Duodenum (tissue), 1 donor: Measurements from ENCODE around the gene ADAT2.

GRCh38 chr6:143107382-143107797 is 46.7 kb downstream of the AIG1 start:
- PRO-cap = no peak

DNA sequence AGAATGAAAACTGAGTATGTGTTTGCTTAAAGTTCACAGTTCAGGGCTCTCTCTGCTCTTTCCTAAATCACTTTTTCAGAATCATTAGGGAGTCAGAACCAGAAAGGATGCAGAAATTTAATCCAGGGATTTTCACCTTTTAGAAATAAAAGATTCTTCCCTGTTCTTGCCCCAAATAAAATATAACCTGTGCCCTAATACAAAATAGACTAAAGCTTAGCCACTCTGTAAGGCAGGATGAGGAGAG is 17.7 kb downstream of the ADAT2 start:
- PRO-cap = no peak

DNA sequence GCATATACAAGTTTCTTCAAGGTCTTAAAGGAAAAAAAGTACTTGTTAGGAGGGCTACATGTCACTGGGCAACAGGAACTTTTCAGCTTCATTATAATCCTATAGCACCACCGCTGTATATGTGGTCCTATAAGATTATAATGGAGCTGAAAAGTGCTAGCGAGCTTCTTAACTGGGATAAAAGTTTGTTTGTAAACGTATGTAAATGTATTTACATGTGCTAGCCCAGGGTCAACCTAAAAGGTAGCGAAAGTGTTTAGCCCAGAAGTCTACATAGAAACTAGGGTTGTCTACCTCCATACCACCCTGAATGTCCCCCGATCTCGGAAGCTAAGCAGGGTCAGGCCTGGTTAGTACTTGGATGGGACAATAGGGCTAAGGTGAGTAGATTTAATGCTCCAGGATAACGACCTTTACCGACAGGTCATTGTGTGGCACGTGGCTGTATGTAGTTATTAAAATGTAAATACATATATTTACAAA is 933 bp downstream of the ADAT2 start:
- PRO-cap = no peak

- PRO-cap = bidirectional peak, plus-strand start at chr6:143450915, minus-strand start at chr6:143450671
Observed at GRCh38 chr6:143450004-143451022, at the start of gene ADAT2. TSS of gene ADAT2 (minus strand) at chr6:143450695.

DNA sequence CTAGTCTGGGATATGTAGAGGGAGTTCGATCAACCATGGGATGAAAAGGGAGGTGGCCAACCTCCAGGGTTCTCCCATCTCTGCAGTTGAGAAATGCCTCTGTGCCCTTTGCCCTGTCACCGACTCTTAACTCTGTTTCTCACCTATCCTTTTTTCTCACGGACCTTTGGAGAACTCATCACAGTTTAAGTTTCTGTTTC is 498 bp downstream of the PEX3 start:
- PRO-cap = no peak

DNA sequence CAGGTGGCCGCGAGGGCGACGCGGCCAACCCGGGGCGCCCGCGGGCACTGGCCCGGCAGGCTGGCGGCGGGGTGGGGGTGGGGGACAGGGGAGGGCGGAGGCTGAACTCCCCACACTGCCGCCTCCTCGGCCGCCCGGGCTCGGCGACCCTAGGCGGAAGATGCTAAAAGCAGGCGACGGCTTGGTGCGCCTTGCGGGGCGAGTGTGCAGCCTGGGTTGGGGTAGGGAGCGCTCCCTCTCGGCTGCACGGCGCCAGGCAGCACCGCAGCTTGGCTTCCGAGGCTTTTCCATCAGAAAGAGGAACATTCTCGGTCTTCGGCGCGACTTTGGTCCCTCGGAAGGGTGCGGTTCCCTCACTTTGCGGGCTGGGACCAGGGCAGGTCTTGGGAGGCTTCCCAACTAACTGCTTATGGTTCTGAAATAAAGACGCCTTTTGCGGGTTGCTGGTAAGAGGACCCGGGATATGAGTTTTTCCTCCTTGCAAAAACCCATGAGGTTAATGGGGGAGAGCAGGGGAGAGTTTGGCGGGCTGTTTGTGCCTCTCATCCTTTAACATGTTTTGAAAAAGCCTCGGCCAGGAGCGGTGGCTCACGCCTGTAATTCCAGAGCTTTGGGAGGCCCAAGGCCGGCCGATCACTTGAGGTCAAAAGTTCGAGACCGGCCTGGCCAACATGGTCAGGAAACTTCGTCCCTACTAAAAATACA is 25.9 kb upstream of the FUCA2 start:
- PRO-cap = bidirectional peak, plus-strand start at position 212 of the sequence, minus-strand start at position 49 of the sequence; unidirectional peak, minus-strand start at position 289 of the sequence

GRCh38 chr6:143568896-143569585 is 57.5 kb upstream of the FUCA2 start:
- PRO-cap = no peak

DNA sequence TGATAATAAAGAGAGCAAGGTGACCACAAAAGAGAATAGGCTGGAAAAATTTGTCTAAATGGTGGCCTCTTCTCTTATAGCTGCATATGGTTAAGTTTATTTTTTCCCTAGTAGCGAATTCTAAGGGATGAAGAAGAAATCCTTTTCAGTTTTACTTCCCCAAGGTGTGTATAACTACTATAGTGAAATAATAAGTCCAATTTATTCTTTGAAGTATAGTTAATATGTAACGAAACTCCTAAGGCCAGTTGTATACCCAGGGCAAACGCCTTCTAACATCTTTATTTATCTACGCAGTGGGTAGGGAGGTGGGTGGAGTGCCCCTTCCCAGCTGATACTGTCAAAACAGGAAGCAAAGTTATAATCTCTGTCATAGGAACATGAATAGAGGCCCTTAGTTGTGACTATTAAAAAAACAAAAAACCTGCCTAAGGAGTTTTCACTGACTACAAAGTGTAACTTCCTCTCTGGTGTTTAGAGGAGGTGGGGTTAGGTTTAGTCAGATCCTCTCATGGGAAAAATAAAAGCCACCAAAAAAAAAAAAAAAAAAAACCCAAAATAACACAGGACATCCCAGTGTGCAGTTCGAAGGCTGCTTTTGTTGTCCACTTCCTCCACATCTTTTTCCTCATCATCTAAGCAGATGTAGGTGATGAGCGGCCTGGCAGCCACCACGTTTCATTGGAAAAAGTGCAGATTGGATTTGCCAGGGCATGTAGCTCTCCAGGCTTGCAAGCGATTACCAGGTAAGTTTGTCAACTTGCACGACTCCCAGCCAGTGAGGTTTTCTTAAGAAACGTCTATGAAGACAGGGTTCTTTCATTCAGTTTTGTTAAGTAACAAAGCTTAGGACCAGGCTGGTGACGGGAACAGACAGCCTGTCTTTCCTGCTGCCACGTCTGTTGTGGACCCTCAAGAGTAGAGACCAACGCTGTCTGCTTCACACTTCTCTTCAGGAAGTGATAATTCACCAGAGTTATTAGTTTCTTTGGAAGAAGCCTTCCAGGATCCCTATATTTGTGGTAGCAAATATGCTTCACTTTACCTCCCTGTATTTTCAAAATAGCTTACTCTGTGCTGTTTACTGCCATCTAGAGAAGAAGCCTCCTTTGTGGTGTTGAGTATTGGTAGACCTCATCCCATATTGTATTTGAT is 58.8 kb downstream of the UTRN start:
- PRO-cap = unidirectional peak, plus-strand start at position 642 of the sequence

- PRO-cap = no peak
Observed at GRCh38 chr6:144344736-144345315, 59.7 kb downstream of the UTRN start.

DNA sequence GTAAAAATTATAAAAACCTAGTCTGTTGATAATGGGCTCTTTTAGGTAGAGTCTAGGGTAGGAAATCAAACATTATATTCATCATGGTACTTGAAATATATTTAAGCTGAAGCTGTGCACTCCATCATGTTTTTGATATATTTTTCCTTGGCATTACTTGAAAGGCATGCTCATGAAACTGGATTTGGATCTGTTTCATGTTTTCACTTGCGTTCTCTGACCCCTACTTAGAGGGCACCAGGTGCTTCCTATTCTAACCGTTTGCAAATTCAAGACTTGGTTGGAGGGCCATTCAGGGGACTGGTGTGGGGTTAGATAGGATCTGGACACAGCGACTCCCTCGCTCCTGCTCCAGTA is 64.4 kb downstream of the UTRN start:
- PRO-cap = no peak

DNA sequence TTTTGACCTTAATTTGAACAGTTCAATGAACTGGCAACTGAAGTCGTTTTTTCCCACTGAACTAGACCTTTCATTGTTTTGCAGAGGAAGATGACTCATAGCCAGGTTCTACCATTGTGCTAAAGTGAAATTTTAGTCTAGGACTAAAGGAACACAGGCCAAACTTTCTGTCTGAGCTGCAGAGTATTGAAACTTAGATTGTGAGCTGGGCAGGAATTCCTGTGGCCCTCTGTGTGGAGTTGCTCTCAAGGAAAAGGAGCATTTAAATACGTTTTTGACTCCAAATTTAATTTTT is 64.7 kb downstream of the UTRN start:
- PRO-cap = no peak

DNA sequence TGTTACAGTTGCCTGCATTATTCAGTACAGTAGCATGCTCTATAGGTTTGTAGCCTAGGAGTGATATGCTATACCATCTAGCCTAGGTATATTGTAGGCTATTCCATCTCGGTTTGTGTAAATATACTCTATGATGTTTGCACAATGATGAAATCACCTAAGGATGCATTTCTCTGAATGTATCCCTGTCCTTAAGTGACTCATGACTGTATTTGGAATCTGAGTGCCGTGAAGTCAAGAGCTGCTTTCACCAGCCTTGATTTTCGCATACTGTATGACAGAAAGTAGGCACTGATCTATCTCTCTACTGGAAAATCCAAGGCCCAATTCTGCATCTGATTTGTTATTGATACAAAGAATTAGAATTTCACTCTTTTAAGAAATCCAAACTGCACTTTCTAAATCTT is 129.9 kb downstream of the UTRN start:
- PRO-cap = no peak

DNA sequence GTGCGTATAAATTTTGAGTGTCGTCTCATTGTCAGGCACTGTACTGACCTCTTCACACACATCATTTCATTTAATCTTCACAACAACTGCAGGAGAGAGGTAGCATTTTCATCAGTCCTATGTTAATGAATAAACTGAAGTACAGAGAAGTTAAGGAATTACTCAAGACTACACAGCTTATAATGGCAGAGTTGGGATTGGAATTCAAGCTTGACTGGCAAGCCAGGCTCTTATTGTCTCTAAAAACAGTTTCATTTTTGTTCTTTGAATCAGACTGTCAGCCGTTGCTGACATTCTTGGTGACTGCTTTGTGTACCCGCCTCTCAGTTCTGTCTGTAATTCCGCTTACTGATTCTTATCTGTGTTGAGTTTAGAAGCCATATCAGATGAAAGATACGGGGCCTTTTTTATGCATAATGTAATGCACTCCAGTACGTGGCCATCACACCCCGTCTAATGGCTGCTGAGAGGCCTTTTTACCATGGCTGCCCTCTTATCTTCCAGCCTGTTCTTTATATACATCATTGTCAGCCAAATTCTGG is 275.0 kb downstream of the UTRN start:
- PRO-cap = no peak

DNA sequence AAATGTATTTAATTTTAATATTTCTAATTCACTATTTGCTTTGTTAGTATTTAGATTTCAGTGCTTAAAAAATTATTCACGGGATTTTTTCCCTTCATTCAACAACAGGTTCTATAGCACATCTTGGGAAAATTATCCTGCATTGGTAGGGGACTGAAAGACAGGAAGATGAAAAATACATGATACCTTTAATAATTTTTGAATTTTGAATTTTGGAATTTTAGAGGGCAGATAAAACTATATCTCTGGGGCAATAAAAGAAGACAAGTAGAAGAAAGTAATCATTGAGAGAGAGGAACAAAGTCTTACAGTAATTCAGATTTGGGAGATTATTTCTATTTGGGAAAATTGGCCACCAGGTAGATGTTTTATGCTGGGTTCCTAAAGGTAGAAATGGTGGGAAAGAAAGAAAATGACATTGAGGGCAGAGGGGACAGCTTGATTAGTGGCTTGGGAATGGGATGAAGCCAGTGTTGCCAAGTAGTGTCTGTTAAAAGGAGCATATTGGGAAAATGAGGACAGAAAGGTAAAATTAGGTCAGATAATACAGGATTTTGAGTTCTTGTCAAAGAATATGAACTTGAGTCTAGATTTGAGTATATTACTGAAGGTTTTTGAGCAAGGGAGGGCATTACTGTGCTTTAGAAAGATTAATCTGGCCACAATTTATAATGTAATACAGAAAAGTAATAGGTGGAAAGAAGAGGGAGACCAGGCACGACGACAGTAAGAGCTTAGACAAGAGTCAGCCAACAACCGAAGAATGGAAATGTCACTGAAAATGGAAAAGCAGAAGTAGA is 338.7 kb downstream of the UTRN start:
- PRO-cap = no peak

DNA sequence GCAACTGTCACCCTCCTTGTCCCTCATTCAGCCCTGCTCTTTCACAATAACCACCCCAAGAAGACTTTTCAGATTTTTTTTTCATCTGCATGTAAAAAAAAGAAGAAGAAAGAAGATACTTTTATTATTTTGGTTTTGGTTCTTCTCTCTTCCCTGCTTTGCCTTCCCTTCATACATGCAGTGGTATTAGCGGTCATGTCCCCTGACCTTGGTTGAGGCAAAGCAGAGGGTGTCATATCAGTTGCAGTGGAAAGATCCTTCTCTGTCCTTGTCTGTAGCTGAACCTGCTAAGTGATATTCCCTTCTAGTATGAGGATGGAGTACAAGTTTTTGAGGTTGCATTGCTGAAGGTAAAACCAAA is 345.7 kb downstream of the UTRN start:
- PRO-cap = no peak

- PRO-cap = no peak
Observed at GRCh38 chr6:146357906-146358828, 185.5 kb upstream of the RAB32 start.

GRCh38 chr6:146545643-146545988 is 2.0 kb downstream of the RAB32 start:
- PRO-cap = no peak

DNA sequence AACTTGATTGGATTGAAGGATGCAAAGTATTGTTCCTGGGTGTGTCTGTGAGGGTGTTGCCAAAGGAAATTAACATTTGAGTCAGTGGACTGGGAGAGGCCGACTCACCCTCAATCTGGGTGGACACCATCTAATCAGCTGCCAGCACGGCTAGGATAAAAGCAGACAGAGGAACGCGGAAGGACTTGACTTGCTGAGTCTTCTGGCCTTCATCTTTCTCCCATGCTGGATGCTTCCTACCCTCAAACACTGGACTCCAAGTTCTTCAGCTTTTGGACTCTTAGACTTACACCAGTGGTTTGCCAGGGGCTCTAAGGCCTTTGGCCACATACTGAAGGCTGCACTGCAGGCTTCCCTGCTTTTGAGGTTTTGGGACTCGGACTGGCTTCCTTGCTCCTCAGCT is 256.0 kb downstream of the ADGB start:
- PRO-cap = no peak

- PRO-cap = no peak
Observed at GRCh38 chr6:146889253-146889644, 290.5 kb downstream of the ADGB start.

DNA sequence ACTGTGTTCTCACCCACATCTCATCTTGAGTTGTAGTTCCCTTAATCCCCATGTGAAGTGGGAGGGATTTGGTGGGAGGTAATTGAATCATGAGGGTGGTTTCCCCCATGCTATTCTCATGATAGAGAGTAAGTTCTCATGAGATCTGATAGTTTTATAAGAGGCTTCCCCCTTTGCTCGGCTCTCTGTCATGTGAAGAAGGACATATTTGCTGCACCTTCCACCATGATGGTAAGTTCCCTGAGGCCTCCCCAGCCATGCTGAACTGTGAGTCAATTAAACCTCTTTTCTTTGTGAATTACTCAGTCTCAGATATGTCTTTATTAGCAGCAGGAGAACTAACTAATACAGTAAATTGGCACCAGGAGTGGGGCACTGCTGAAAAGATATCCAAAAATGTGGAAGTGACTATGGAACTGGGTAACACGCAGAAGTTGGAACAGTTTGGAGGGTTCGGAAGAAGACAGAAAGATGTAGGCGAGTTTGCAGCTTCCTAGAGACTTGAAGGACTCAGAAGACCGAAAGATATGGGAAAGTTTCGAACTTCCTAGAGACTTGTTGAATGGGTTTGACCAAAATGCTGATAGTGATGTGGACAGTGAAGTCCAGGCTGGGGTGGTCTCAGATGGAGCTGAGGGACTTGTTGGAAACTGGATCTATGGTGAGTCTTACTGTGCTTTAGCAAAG is 99.1 kb downstream of the STXBP5 start:
- PRO-cap = no peak